ReNcell CX (cell line): ENCODE data around the genes MAPKAPK5 and RASAL1.

- PRO-cap = bidirectional peak, plus-strand start at chr12:111842203, minus-strand start at chr12:111841924
Observed at GRCh38 chr12:111841968-111842525, at the start of gene MAPKAPK5. Gene MAPKAPK5, plus strand, starts transcription at chr12:111842228.

GRCh38 chr12:111867986-111868760 is 26.1 kb downstream of the MAPKAPK5 start:
- PRO-cap = no peak

- PRO-cap = no peak
Observed at GRCh38 chr12:112021861-112022995, 9.0 kb downstream of the ERP29 start.

- PRO-cap = no peak
Observed at GRCh38 chr12:112028500-112029312, 15.5 kb downstream of the ERP29 start.

DNA sequence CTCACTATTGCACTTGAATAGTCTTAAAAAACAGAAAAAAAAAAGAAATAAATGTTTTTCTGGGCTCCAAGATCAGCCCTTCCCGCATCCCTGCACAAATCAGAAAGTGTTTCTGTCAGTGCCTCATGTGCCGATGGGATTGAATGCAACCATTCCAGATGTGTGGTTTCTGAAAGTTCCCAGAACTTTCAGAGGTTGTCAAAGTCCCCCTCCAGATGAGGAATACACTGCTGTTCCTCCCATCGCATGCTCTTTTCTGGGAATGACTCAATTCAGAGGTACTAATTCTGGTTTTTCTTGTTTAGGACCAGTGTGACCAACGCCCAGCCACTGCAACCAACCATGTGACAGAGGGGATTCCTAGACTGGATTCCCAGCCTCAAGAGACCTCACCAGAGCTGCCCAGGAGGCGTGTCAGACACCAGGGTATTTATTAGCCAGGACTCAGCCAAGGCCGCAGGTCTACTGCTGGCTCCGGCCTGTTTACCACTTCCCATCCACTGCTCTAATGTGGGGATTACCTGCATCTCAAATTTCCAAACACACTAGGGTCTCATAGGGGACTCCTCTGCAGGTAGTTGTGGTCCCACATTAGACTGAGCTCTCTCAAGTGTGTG is 24.2 kb downstream of the TRAFD1 start:
- PRO-cap = no peak

DNA sequence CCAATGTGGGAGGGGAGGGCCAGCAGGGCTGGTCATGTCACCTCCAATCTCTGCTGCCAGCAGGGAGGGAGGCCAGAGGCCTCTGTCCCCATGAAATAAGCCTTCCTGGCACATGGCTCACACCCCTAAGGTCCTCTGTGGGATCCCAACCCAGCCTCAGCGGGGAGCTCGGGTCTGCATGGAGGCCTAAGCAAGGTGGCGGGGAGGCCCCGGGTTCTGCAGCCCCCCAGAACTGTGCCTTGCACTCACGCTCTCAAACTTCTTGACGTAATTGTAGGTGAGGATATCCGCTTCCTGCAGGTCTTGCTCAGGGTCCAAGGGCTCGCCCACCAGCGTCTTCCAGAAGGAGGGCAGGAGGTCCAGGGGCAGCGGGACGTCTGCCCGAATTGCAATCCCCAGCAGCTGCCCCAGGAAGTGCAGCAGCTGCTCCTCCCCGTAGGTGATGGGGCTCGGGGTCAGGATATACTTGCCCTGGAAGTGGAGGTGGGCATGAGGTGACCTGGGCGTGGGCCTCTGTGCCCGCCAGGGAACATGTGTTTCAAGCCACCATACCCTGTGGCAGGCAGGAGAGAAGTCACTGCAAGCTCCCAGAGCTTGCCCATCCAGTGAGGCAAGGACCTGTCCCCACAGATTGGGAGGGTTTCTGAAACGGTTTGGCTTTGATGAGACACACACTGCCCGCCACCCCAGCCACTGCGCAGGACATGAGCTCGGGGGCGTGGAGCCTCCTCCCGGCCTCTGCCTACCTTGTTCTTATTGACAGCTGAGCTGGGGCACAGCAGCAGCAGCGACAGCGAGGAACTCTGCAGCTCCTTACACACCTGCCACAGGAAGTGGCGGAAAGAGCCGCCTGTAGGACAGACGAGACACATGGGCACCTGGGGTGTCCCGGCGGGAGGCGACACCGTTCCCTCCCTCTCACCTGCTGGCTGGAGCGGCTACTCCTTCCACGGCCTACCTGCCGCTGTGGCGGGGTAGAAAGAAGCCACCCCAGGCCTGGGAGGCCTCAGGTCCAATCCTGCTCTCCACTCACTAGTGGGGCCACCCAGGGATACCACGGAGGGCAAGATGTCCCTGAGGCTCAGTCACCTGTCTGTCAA is 42.1 kb downstream of the TRAFD1 start:
- PRO-cap = no peak

DNA sequence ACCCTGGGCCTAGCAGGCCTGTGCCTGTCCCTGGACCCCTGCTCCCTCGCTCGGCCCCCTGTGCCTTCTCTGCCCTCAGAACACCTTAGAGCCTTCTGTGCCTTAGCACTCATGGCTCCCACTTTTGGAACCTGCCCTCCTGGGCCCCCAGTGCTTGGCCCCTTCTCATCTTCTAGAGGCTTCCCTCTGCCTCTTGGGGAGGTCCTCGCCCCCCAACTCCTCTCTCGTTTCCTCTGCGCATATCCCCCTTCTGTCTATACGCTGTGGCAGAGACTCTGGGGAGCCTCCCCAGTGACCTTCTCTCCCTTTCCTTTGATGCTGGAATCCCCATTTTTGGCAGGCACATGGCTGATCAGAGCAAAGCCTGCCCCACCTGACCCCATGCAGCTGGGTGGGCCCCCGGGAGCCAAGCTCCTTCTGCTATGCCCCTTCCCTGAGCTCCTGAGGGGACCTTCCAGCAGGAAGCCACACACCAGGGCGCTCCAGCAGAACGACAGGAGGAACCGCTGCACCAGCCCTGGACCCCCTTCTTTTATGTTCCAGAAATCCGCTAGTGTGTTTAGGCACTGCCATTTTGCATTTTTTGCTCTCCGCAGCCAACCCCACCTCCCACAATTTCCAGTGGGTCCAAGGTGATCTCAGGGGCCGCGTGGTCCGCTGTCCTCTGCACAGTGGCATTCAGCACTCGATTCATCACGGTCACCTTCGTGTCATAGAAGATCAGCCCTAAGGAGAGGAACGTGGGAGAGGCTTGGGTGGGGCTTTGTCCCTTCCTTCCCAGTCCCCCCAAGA is 44.6 kb downstream of the TRAFD1 start:
- PRO-cap = no peak

DNA sequence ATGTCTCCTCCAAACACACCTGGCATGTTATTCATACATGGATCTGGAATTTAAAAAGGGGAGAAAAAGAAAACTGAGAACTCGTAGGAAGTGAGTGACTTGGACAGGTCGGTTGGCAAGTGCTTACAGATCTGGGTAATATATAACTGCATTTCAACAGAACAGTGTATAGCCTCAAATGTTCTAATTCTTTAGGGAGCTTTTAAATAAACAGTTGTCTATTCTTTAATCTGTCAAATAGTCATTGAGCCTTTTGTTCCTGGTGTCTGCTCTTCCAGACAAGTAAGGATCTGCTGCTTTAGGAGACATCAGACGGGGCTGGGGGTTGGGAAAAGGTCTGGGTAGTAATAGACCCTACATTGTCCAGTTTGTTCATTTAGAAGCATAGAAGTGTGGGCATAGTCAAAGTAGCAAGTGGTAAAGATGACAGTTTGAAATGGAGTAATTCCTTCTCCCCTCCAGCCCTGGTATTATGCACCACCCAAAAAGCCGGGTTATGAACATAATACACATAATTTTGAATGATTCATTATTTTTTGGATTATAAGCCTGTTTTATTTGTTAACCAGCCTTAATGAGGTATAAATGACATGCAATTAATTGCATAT is 2.0 kb downstream of the PTPN11 start:
- PRO-cap = no peak

DNA sequence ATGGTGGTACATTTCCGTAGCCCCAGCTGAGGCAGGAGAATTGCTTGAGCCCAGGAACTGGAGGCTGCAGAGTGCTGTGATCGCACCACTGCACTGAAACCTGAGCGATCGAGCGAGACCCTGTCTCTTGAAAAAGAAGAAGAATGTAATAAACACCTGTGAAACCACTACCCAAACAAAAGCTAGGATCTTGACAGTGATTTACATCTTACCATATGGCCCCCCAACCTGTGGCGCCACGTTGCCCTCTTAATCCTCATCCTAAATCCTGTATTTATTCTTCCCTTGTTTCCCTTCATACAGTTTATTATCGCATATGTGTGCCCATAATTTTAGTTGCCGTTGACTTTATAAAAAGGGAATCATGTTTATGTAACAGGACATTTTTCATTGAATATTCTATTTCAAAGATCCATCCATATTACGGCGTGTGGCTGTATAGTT is 5.6 kb upstream of the DTX1 start:
- PRO-cap = no peak

DNA sequence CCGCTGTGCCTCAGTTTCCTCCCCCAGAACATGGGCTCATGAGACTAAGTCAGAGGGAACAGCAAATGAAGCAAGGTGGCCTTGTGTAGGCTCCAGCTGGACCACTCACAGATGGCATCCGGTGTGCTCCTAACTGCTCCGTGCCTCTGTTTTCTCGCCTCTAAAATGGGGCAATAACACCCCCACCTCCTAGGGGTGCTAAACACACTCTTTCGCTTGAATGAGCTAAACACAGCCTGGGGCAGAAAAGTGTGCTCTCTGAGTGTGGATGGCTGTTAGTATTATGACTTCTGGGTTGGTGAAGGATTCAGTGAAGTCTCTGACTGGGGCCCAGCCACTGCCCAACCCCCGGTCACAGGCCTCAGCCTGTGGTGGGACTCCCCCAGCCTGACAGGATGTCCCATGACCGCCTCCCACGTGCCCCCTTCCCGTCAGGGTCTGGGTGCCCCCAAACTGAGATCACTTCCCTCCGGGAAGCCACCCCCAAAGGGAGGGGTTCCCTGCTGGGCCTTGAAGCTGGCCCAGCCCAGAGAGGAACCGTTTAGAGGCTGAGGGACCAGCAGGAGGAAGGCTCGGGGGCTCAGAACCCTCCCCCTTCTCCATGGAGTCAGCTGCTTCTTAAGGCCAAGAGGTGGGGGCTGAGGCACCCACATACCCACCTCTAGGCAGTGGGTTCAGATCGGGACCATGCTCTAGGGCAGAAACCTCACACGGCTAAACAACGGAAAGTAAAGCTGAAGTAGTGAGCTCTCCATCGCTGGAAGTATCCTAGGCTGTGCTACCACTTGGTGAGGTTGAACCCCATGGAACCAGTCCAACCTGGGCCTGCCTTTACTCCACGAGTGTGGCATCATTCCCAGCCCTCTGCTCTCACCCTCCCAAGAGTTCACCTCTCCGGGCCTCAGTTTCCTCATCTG is 13.7 kb downstream of the DTX1 start:
- PRO-cap = no peak

DNA sequence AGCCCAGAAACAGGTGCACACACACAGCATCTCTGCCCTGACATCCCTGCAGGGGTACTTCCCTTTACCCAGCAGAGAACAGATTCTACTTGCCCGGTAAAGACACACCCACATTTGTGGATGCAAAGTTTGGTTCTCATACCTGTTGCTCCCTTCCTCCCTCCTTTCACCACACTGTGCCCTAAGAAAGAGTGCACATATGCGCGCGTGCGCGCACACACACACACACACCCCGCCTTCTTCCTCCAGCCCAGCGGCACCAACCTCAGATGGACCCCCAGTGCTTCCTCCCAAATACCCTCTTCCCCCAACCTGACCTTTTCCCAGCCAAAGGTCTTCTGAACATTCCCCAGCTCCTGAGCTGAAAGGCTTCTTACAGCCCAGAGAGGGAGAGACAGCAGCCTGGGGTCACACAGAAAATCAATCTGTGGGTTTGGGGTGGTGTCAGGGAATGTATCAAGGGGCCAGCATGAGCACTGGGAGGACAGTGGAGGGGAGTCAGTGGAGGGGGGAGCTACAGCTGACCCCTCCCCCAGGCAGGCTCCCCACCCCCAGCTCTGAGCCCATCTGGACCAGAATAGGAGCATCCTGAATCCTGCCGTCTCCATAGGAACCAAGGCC is 5.9 kb downstream of the RASAL1 start:
- PRO-cap = no peak

GRCh38 chr12:113135172-113136089 is at the start of gene RASAL1:
Gene RASAL1, minus strand, starts transcription at chr12:113135761.
- PRO-cap = no peak

DNA sequence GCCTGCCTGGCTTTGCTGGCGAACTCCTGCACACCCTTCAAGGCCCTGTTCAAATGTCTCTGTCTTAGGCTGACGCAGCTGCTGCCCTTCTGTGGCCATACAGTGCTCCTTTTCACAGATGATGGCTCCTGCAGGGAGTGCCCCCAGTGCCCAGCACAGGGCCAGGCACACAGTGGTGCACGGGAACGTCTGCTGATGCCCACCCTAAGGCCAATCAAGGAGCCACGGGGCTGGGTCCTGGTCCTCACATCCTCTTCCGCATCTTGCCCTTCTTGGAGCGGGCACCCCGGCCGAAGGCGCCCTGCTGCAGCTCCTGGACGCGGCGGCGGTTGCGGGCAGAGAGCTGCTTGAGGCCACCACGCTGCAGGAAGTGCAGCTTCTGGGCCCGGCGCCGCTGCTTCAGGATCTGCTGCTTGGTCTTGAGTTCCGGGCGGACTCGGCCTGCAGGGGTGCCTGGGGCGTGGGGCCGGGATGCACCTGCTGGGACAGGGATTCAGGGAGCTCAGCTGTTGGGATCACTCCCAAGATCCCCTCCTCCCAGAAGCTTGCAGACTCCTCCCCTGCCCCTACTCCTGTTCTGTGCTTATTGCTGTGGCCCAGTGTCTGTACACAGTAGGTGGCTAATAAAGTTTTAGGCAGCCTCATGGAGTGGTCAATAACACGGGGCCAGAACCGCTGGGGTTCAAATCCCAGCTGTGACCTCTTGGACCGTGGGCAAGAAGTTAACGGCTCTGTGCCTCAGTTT is 9.3 kb downstream of the CFAP73 start:
- PRO-cap = no peak

DNA sequence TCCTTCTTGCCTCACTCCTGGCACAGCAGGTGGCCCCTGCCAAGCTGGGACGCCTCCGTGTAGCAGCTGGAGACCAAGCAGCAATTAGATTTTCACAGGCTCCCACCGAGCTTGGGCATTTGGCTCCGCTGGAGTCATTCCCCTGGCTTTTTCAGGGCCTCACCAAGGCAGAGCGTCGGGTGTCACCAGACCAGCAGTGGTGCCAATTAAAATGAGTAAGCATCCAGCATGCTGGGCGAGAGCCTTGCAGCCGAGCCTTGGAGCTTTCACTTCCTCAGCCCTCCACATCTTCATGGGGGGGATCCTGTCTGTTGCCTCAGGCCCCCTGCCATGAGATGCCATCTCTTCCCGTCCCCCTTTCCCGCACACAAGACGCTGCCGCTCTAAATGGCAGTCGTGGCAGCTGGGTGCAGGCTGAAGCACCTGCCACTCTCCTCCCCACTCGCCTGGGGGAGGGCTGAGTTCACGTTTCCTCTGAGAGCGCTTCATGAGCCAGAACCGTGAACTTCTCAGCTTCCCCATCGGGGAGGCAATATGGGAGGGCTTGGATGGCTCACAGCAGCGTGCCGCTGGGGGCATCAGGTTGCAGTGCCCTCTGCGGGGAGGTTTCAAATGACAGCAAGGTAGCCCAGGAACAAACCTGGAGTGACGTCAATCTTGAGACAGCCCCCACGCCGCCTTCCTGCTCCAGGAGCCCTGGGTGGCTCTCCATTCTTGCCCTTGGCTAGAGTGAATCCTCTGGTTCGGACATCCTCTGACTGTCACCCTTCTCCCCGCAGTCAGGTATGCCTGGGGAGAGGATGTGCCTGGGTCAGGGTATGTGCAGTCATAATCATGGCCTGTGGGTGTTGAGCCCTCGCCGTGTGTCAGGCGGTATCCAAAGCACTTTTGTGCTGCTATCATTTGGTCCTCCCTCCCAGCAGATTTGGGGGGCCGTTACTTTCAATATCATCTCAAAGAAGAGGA is 11.9 kb downstream of the TPCN1 start:
- PRO-cap = no peak

GRCh38 chr12:113237787-113238064 is 16.5 kb downstream of the TPCN1 start:
- PRO-cap = no peak

- PRO-cap = no peak
Observed at GRCh38 chr12:113268579-113269068, 47.4 kb downstream of the TPCN1 start.

DNA sequence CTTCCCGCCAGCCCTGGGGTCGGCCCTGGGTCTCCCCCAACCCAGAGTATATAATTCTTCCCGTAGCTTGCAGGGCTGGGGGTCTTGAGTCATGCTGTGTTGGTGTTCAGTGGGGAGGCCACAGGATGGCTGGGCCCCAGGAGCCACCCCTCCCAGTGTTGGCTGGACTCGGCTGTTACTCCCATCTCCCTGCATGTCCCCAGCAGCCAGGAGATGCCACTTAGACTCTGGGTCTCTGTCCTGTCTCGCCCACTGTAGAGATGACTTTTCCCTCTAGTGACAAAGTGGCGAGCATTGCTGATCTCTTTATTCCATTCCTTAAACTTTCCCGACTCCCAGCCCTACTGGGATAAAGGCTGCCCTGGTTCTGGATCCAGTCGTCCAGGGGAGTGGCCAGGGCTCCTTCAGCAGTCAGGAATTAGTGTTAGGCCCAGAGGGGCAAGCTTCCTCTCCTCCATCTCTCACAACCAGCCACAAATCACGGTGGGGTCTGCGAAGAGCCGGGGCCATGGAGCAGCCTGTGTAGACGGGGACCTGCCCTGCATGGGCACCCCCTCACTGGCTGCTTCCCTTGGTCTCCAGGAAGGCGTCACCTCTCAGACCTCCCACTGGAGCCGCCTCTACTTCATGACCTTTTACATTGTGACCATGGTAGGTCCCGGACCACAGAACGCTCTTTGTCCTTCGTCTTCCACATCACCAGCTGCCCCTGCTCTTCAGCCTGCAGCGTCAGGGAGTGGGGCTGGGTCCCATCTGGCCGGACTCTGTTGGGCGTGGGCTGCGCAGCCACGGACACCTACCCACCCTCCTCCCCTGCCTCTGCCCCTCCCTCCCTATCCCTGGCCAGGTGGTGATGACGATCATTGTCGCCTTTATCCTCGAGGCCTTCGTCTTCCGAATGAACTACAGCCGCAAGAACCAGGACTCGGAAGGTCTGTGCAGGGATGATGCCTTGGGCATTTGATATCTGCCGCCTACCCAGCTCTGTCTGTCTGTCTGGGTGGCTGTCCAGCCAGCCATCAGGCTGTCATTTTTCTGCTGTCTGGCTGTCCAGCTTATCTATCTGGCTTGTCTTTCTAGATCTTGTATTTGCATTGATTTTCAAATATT is 43.5 kb downstream of the SLC8B1 start:
- PRO-cap = no peak

DNA sequence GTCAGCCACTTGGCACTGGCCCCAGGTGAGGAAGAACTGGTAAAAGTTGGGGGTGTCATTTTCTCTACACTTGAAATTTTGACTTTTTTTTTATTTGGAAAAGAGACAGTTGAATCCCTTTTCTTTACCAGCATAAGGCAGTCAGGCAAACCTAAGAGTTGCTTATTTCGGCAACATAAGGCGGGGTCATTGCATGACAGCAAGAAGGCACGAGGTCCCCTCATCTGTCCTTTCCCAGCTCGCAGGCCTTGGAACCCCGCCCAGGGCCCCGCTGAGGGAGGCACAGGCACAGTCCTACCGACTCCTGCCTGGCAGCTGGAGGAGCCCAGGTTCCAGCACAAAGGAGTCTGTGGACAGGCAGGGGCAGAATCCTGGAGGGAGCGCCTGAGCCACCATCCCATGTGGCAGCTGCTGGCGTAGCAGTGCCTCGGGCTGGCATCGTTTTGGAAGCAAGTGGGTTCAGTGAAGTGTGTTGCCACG is 36.2 kb downstream of the SLC8B1 start:
- PRO-cap = no peak

- PRO-cap = no peak
Observed at GRCh38 chr12:113392548-113392985, 11.1 kb downstream of the SDS start.

- PRO-cap = no peak
Observed at GRCh38 chr12:113416444-113416618, 5.8 kb upstream of the SDSL start.